Glomerular endothelial cell (primary cell): ENCODE measurements around a stretch of chr12.

GRCh38 chr12:124428135-124428722 lies 133.3 kb downstream of the RFLNA start:
- RAMPAGE, long total RNA = no peak

DNA sequence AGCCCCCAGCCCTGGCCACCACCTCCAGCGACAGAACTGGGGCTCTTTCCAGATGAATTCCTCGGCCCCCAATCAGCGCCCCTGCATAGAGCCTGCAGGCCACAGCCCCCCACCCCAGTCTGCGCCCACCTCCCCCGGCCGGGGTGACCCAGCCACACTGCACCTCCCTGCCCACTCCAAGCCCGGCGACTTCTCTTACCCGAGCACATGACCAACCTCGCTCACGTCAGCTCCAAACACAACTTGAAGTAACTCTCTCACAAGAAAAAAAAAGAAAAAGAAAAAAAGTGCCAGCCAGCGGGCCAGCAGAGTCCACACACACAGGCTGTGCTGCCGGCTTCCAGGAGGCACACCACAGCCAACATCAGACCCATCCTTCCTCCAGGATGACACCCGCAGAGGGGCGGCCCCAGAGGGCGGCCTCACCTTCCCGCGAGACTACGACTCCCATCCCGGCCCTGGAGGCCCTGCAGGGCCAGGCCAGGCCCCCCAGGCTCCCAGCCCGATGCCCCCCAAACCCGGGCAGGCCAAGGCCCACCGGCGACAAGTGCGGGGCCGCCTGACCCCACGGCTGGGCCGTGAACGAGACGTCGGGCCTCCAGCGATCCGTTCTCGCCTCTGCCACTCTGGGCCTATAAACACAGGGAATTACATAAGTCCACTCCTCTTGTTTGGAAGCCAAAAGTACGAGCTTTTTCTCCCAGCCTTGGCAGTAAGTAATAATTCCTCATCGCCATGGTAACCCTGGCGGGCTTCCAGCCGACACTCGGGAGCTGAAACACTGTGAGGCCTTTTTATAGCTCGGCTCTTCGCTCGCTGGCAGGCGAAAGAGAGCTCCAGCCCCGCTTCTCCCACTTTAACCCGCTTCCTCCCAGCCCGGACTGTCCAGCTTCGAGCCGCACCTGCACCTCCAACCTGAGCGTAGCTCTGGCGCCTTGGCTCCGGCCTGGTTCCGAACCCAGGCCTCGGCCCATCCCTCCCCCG lies 49.2 kb downstream of the NCOR2 start:
- RAMPAGE, long total RNA = no peak

- RAMPAGE, long total RNA = no peak
These were observed 10.2 kb downstream of the NCOR2 start for GRCh38 chr12:124557117-124557738.

- RAMPAGE, long total RNA = no peak
These were observed 1.6 kb downstream of the NCOR2 start for GRCh38 chr12:124565818-124566141.

- RAMPAGE, long total RNA = no peak
These were observed 239 bp upstream of the NCOR2 start for GRCh38 chr12:124567669-124568032.

DNA sequence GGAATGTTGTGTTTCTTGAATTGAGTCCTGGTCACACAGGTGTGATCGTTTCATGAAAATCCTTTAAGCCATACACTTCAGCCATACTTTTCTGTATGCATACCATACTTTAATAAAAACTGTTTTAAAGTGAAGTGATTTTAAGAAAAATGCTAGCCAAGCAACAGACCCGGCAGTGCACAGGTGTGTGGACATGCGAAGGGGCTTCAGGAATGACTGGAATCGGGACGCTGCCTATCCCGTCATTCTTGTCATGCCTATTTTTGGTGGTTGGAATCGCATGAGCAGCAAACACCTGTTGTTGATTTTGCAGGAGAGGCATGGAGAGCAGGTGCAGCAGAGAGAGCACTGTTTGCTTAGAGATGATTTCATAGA lies 19.1 kb upstream of the NCOR2 start:
- RAMPAGE, long total RNA = no peak

GRCh38 chr12:124625634-124626833 lies 58.6 kb upstream of the NCOR2 start:
- RAMPAGE, long total RNA = no peak

DNA sequence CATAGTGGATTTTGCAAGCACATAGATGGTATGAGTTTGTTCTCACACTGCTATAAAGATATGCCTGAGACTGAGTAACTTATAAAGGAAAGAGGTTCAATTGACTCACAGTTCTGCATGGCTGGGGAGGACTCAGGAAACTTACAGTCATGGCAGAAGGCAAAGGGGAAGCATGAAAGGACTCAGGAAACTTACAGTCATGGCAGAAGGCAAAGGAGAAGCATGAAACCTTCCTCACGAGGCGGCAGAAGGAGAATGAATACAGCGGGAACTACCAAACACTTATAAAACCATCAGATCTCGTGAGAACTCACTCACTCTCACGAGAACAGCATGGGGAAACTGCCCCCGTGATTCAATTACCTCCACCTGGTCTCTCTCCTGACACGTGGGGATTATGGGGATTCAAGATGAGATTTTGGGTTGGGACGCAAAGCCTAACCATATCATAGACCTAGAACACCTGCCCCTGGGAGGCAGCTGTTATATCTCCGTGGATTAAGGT lies 101.9 kb upstream of the NCOR2 start:
- RAMPAGE, long total RNA = no peak

- RAMPAGE, long total RNA = no peak
These were observed 106.6 kb upstream of the NCOR2 start for GRCh38 chr12:124673744-124674597.

DNA sequence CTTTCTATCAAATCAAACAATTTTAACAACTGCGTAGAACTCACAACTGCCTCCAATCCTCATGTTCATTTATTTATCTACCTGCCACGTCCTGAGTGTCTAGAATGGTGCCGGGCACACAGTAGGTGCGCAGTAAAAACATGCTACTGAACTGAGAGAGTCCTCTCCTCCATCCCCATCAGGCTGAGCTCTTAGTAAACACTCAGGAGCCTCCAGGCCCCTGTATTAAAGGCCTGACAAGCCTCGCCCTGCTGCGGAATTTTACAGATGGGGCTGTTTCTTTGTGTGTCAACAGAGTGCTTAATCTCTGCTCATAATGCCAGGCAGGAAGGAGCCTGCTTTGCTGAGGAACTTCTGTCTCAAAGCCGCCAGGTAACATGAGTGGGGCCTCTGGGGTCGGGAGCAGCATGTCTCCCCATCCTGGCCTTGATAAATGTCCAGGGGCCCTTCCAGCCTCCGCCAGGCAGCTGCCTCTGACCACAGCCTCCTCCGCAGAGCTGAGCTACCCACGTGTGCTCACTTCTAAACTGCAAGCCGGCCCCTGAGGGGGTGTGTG lies 115.8 kb upstream of the NCOR2 start:
- RAMPAGE, long total RNA = no peak

DNA sequence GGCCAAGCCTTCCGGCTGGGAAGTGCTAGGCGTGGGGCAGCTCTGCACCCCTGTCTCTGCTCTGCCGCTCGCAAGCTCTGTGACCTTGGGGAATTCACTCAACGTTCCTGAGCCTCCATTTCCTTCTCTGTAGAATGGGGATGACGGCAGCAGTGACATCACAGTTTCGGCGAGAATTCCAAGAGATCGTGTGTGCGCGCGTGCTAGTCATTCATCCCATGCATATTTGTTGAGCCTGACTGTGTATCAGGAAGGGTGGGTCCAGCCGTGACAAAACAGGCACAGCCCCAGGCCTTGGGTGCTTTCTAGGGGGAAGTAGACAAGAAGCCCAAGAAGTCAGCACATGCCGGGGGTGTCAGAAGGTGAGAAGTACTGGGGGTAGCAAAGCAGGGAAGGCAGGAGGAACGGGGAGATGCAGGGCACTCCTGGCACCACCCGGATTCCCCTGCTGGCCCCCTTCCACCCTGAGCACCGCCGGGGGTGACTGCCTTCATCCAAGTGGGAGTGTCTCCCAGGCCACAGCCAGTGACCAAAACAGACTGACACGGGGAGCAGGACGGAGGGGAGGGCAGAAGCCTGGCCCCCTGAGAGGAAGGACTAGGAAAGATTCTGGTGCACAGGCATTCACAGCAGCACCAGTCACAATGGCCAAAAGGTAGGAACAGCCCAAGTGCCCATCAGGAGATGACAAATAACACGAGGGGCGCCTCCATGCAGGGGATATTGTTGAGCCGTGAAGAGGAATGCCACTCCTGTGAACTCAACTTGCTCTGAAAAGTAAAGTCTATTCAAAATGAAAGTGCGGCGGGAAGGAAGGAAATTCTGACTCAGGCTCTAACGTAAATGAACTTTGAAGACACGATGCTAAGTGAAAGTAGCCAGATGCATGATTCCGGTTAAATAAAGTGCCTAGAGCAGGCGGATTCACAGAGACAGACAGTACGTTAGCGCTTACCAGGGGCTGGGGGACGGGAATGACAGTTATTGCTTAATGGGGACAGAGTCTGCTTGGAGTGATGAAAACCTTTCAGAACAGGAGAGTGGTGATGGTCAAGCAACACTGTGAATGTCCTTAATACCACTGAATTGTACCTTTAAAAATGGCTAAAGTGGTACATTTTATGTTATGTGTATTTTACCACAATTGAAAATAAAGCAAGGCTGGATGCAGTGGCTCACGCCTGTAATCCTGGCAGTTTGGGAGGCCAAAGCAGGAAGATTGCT lies 146.0 kb upstream of the NCOR2 start:
- RAMPAGE, long total RNA = no peak

GRCh38 chr12:124719802-124720188 lies 143.9 kb downstream of the SCARB1 start:
- RAMPAGE, long total RNA = no peak

DNA sequence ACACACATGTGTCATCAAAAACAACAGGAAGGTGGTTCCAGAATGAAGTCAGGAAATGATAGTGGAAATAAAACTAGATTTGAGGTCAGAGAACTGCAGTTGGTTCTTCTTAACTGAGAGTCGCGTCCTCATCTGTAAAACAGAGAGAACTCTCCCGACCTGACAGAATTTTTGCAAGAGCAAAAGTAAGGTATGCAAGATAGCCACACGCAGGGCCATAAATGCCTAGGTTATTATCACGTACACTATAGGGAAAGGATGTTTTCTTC lies 67.3 kb downstream of the SCARB1 start:
- RAMPAGE, long total RNA = no peak

- RAMPAGE, long total RNA = no peak
These were observed 66.3 kb downstream of the SCARB1 start for GRCh38 chr12:124797138-124797902.

DNA sequence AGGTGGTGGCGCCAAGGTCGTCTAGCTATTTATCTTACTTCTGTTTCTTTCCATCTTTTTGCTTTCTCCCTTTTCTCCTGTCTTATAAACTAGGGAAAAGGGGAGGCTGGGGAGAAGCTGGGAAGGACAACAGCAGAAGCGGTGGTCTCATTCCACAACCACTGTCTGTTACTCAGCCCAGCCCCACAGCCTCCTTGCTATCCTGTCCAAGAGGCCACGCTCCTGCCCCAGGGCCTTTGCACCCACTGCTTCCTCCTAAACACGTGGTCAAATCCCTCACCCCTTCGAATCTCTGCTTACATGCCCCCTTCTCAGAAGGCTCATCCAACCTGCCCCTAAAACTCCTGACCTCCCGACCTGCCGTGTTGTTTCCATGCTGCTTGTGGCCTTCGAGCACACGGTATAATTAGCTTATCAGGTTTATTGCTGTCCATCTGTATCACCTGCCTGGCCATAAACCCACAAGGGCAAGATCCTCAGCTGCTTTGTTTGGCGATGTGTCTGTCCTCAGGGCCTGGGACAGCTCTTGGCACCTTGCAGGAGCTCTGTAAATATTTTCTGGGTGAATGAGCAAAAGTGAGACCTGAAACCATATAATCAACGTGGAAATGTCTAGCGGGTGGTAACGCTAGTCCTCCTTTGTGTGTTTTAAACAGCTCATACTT lies 36.1 kb downstream of the SCARB1 start:
- RAMPAGE, long total RNA = no peak

GRCh38 chr12:124911653-124912104 lies 2.8 kb downstream of the UBC start:
- RAMPAGE, long total RNA = no peak

GRCh38 chr12:124940578-124941408 lies 26.3 kb upstream of the UBC start:
- RAMPAGE, long total RNA = no peak

DNA sequence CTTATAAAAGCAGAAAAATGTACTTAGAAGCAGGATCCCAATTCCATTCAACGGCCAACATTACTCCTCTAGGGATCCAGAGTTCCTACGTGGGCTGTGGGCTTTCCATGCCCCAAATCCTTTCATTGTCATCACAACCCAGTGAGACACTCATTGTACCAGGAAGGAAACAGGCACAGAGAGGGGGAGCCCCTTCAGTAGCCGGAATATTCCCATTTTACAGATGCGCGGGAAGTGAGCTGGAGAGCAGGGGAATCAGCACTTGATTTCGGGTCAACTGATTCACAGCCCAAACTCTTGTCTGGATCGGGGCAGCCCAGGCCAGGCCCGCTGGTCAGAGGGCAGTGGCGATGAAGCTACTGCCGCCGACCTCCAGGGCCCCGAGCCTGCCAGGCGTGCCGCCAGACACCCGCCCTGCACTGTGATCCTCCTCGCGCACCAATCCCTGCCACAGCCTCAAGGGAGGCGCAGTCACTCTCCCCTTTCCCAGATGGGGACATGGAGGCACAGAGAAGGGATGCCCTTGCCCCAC lies 9.0 kb downstream of the DHX37 start:
- RAMPAGE, long total RNA = no peak

GRCh38 chr12:125092532-125093672 lies 27.7 kb downstream of the AACS start:
- RAMPAGE, long total RNA = no peak

GRCh38 chr12:125128417-125129503 lies 57.4 kb upstream of the TMEM132B start:
- RAMPAGE, long total RNA = no peak